Measurements from ENCODE around the genes MAP7D1 and MRPS15.

DNA sequence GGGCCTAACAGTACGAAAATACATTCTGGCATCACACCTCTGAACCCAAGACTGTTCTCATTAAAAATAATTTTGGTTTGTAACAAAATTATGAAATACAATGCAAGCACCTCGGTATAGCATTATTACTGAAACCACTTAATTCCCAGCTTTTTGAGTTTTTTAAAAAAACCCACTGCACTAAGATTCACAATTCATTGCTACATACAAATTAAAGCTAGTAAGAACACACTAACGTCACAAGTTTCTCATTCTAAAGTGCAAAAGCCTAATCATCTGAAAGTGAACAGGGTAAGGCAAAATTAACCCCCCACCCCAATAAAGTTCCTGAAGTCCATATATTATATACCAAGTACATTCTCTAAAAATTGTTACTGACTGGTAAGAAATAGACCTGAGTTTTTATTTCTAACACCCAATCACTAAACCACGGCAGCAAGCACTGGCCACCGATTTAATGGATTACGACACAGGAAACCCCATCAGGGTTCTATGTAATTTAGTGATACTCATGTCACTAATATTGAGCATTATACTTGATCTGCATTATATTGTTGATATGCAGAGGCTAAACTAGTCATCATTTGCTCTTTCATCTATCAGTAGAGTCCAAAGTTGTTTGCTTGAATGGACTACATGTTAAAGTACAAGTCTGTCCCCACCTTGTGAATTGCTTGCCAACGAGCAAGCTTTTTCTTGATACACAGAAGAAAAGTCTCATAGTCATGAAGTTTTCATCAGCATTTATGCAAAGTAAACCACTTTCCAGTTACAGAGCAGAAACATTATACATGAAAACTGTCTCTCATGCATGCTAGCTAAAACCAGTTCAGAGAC lies 13.3 kb downstream of the SFPQ start:
- PRO-cap, result no peak

- PRO-cap, result no peak
Measured at GRCh38 chr1:35180248-35180673, 12.7 kb downstream of the SFPQ start.

GRCh38 chr1:35181857-35182710 lies 10.9 kb downstream of the SFPQ start:
- PRO-cap, result no peak

DNA sequence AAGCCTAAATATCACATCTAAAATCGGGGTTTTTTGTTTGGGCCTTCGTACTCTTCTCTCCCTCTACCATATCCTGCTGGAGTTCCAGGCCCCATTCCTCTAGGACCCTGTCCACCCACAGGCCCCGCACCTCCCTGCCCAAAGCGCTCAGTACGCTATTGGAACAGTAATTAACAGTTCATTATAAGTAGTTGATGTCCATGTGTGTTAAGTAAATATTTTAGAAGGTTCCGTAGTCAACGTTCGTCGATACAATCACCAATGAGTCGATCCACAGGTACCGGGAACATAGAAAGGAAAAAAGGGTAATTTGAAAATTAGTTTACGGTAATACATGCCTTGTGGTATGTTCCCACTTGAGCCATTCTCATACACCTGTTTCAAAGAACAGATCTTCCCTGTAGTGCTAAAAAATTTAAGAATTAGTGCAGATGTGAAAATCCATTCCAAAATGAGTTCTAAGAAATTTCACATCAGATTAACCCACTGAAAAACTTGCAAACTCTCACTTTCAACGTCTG lies 8.4 kb downstream of the SFPQ start:
- PRO-cap, result no peak

DNA sequence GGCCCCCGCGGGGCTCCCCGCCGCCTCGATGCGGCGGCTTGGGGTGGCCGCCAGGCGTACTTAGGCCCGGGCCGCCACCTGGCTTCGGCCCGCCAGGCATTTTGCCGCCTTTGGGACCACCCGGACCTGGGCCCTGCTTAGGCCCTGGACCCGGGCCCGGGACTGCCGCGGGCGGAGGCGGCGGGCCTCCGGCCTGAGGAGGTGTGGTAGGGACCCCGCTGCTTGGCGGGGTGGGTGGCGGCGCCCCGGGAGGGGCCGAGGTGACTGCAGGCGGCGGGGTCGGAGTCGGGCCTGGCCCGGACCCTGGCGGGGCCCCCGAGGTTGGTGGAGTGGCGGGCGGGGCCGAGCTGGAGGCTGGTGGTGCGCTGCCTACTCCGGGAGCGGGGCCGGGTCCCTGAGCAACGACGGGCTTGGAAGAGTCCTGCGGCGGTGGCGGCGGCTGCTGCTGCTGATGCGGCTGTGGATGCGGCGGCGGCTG lies 589 bp downstream of the SFPQ start:
- PRO-cap, result no peak

DNA sequence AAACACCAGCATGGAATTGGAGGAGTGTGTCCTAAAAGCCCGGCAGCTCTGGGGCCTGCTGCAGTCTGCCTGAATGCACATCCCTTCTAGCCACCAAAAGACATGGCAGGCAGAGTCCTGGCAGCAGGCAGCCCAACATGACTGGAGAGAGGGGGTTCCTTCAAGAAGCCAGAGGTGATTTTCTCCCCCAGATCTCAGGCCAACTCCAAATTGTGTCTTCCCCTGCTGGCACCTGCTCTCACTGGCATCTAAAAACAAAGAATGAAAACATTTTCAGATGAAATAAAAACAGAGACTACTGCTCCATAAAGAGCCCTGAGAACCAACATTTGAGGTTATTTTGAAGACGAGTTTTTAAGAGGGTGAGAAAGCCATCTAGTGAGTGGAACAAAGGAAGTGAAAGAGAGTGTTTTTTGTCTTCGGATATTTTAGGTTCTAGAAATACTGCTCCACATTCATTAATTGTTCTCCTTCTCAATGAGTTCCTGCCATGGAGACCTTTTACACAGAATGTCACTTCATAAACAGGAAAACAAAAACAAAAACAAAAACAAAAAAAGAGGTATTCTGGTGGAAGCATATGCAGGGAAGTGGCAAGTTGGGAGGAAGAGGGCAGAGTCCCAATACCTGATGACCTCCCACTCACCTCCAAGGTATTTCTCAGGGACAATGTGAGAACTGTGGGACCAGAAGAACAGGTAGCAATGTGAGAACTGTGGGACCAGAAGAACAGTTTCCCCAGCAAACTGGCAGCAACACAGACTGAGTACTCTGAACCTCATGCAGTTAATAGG lies 50.1 kb downstream of the KIAA0319L start:
- PRO-cap, result no peak

DNA sequence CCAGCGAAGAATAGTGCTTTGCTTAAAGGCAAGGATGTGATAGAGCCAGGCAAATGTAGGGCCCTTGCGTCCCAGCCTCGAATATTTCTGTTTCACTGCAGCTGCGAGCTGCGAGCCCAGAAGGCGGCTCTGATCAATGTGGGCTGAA lies 244 bp upstream of the TFAP2E start:
- PRO-cap, result no peak

- PRO-cap, result no peak
Measured at GRCh38 chr1:35751326-35751572, 18.5 kb downstream of the CLSPN start.

DNA sequence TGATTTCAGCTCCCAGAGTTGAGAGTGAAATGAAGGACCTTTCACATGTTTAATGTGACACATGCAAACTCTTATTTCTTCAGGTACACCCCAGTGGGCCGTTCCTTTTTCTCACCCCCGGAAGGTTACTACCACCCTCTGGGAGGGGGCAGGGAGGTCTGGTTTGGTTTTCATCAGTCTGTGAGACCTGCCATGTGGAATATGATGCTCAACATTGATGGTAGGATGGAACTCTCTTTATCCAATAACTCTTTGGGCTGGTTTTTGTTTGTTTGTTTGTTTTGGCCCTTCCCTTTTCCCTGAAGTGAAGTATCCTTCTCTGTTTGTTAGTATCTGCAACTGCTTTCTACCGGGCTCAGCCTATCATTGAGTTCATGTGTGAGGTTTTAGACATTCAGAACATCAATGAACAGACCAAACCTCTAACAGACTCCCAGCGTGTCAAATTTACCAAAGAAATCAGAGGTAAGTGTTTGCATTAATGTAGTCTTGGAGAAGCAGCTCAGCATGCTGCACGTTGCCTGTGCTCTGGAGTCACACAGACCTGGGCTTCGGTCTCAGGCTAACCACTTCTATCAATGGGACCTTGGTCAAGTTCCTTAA lies 17.9 kb downstream of the AGO4 start:
- PRO-cap, result no peak

- PRO-cap, result no peak
Measured at GRCh38 chr1:35920329-35921314, 10.3 kb upstream of the AGO3 start.

GRCh38 chr1:35929855-35930511 lies 922 bp upstream of the AGO3 start:
- PRO-cap, result bidirectional peak, plus-strand start at chr1:35930721, minus-strand start at chr1:35930481

DNA sequence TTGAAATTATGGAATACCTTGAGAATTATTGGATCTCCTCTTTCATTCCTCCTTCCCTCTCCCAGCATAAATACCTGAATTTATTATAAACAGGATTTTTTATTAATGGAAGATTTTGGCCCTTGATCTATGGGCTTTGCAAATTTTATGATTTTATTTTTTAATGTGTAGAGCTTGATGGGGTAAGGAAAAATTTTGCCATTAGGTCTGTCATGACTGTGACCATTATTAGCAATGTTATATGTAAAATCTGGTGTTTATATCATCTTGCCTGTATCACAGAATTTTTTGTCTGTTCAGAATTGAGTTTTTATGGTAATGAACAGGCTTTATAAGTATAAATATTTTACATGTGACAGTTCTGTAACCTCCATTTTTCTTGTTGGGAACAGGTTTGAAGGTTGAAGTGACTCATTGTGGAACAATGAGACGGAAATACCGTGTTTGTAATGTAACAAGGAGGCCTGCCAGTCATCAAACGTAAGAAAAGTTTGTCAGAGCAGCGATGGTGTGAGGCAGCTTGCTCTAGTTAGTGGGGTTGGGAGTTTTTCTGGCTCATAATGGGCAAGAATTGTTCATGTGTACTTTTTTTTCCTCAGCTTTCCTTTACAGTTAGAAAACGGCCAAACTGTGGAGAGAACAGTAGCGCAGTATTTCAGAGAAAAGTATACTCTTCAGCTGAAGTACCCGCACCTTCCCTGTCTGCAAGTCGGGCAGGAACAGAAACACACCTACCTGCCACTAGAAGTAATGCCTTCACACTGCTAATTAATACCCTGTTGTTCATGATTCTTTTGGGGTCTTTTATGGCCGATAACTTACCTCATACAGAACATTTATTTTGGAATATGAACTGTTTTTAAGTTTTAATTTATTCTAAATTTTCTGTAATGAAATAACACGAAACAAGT lies 75.3 kb upstream of the TEKT2 start:
- PRO-cap, result no peak

GRCh38 chr1:36150628-36151451 lies 1.6 kb upstream of the TRAPPC3 start:
- PRO-cap, result bidirectional peak, plus-strand start at chr1:36151229, minus-strand start at chr1:36150973

DNA sequence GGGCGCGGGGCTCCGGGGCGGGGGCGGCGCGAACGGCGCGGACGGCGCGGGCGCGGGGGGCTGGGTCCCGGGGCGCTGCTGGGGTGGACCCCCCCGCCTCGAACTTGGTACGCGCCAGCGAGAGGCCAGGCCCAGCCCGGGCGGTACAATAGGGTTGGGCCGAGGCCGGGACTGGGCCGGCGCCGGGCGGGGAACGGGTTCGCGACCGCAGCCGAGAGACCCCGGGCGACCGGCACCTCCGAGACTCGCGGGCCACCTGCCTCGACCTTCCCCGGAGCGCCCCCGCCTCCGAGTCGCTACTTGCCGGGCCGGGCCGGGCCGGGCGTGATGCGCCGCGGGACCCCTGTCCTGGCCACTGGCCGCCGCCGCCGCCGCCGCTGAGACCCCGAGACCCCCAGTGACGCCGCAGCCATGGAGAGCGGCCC lies at the start of gene MAP7D1:
TSS of gene MAP7D1 (plus strand) at position 154 of the 425 bp plus-strand sequence.
- PRO-cap, result bidirectional peak, plus-strand start at position 157 of the sequence, minus-strand start outside the sequence; unidirectional peak, plus-strand start at position 299 of the sequence

GRCh38 chr1:36178361-36179479 lies 22.8 kb downstream of the MAP7D1 start:
- PRO-cap, result no peak

GRCh38 chr1:36179480-36179969 lies 23.6 kb downstream of the MAP7D1 start:
- PRO-cap, result no peak

GRCh38 chr1:36212891-36213286 lies 11.4 kb upstream of the THRAP3 start:
- PRO-cap, result no peak

DNA sequence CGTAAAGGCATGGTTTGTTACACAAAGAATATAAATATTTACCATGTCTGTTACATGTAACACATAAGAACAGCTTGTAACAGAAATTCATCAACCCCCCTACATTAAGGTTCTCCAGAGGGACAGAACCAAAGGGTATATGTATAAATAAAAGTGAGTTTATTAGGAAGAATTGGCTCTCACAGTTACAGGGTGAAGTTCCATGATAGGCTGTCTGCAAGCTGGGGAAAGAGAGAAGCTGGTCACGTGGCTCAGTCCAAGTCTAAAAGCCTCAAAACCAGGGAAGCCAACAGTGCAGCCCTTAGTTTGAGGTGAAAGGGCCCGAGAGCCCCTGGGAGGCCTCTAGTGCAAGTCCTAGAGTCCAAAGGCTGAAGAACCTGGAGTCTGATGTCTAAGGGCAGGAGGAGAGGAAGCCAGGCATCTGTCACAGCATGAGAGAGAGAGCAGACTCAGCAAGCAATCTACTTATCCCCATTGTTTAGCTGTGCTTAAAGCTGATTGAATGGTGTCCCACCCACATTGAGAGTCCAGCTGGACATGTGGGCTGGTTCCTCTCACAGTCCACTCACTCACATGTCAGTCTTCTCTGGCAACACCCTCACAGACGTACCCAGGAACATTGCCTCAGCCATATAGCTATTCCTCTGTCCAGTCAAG lies 15.9 kb downstream of the THRAP3 start:
- PRO-cap, result no peak

- PRO-cap, result no peak
Measured at GRCh38 chr1:36257076-36257903, 33.0 kb downstream of the THRAP3 start.

GRCh38 chr1:36463233-36464409 lies at the start of gene MRPS15:
Gene MRPS15 (minus strand): TSS chr1:36464384.
- PRO-cap, result bidirectional peak, plus-strand start at chr1:36464467, minus-strand start at chr1:36464341